Spinal cord (tissue), 3 donors: Measurements from ENCODE around the genes CD22, FFAR3 and FFAR2.

GRCh38 chr19:34466648-34467203, 14.8 kb upstream of the WTIP start:
- PRO-cap = no peak
- RAMPAGE, long total RNA = no peak

DNA sequence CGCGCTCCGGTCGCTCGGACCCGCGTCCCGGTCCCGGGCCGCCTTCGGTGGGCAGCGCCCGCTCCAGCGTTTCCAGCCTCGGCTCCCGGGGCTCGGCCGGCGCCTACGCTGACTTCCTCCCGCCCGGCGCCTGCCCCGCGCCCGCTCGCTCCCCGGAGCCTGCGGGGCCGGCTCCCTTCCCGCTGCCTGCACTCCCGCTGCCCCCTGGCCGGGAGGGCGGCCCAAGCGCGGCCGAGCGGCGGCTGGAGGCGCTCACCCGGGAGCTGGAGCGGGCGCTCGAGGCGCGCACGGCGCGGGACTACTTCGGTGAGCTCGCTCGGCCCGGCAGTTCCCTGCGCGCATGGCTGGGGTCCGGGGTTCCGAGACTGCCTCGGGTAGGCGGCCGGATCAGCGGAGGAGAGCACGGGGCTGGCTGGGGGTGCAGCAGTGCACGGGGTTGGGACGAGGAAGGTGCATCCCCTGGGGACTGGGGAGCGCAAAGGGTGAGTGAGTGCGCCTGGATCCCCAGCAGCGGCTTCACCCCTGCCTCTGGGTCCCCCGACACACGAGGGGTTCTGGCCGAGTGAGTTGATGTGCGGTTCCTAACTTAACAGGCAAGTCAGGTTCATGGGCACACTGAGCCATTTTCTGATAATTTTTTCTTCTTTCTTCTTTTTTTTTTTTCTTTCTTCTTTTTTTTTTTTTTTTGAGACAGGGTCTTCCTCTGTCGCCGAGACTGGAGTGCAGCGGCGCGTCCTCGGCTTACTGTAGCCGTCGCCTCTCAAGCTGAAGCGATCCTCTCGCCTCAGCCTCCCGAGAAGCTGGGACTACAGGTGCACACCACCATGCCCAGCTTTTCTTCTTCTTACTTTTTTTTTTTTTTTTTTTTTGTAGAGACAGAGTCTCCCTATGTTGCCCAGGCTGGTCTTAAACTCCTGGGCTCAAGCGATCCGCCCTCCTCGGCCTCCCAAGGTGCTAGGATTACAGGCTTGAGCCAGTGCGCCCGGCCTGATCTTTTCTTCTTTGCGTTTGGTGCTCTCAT, 1.1 kb downstream of the WTIP start:
- PRO-cap = no peak
- RAMPAGE, long total RNA = no peak

- PRO-cap = no peak
- RAMPAGE, long total RNA = no peak
Measured at GRCh38 chr19:34832793-34833221, 59.8 kb upstream of the ZNF599 start.

GRCh38 chr19:35026222-35026669, 4.0 kb upstream of the SCN1B start:
- PRO-cap = no peak
- RAMPAGE, long total RNA = no peak

GRCh38 chr19:35066306-35066697, 24.8 kb downstream of the HPN start:
- PRO-cap = no peak
- RAMPAGE, long total RNA = no peak

- PRO-cap = no peak
- RAMPAGE, long total RNA = no peak
Measured at GRCh38 chr19:35120366-35121496, 5.1 kb downstream of the FXYD3 start.

- PRO-cap = no peak
- RAMPAGE, long total RNA = no peak
Measured at GRCh38 chr19:35139815-35140171, 1.2 kb downstream of the FXYD1 start.

GRCh38 chr19:35151402-35151779, 3.1 kb upstream of the FXYD5 start:
- PRO-cap = no peak
- RAMPAGE, long total RNA = no peak

DNA sequence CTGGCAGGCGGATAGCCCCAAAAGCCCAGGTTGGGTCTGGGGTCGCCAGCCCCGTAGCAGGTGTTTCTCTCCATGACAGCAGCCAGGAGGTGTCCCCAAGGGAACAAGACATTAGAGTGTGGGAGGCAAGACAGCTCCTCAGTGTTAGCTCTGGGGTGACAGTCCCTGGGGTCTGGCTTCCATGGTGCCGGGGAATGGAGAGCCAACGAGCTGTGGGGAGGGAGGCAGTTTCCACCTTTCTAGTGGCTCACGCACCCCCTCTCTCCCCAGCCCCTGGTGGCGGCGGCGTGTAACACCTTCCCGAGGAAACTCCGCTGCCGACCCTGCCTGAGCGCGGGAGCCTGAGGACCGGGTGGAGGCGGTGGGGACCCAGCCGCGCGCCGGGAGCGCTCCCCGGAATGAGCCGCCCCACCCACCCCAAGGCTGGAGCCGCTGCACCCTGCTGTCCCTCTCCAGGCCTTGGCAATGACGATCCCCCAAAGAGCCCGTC, 866 bp upstream of the FXYD5 start:
- PRO-cap = no peak
- RAMPAGE, long total RNA = no peak

GRCh38 chr19:35207451-35207974, 21.0 kb downstream of the FAM187B start:
- PRO-cap = no peak
- RAMPAGE, long total RNA = no peak

- PRO-cap = no peak
- RAMPAGE, long total RNA = no peak
Measured at GRCh38 chr19:35211555-35212571, 16.7 kb downstream of the FAM187B start.

GRCh38 chr19:35259813-35260284, 8.9 kb upstream of the USF2 start:
- PRO-cap = no peak
- RAMPAGE, long total RNA = no peak

GRCh38 chr19:35265623-35266637, 2.8 kb upstream of the USF2 start:
- PRO-cap = no peak
- RAMPAGE, long total RNA = no peak

DNA sequence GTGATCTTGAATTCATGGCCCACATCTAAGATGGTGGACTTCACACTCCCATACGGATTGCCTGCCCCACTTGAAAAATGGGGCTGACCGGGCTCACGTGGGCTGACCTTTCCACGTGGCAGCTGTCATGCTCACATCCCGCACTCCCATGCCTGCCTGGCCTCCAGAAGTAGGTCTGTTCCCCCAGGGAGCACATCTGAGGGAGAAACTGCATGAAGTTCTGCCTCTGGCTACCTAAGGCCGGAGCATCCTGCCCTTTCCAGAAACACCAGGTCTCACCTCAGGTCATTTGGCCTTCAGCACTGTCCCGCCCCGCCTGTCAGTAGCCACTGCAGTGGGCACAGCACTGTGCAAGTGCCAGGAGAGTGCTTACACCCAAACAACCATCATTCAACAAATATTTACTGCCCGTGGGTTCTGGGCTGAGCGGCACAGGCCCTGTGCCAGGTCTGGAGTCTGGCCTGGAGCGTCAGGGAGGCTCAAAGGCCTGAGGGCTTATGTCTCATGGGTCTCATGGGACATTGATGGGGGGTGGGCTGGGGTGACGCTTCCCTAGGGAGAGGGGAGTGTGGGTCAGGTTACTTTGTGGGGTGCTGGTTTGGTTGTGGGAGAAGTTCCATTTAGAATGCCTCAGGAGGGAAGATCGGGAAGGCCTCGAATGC, 2.7 kb downstream of the USF2 start:
- PRO-cap = no peak
- RAMPAGE, long total RNA = no peak

DNA sequence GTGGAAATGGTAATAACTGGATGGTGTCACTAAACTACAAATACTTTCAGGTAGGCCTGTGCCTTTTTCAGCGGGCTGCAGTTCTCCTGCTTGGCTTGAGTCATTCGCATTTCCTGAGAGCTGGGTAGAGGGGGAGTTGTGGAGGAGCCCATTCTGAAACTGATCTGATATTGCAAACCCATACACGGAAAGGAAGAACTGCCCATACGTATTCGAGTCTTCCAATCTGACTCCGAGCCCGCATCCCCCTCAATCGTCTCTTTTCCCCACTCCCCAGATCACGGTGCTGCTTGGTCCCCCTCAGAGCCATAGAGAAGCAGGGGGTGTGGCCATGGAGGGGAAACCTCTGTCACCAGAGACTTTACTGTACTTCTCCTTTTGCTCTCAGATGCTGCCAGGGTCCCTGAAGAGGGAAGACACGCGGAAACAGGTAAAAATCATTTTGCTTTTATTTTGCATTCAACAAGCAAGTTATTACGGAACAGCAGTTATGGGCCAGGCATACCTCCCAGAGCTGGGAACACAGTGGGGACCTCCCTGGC, at the start of gene CD22:
Gene CD22, plus strand, starts transcription at position 387 of the 542 bp plus-strand sequence.
- PRO-cap = no peak
- RAMPAGE, long total RNA = no peak

GRCh38 chr19:35330388-35331109, 1.6 kb downstream of the CD22 start:
- PRO-cap = no peak
- RAMPAGE, long total RNA = no peak

GRCh38 chr19:35358297-35358538, at the start of gene FFAR3:
Gene FFAR3 (plus strand): TSS chr19:35358460.
- PRO-cap = no peak
- RAMPAGE, long total RNA = no peak

GRCh38 chr19:35433457-35433872, 14.6 kb upstream of the FFAR2 start:
- PRO-cap = no peak
- RAMPAGE, long total RNA = no peak

- PRO-cap = no peak
- RAMPAGE, long total RNA = no peak
Measured at GRCh38 chr19:35445709-35447009, 1.9 kb upstream of the FFAR2 start.

DNA sequence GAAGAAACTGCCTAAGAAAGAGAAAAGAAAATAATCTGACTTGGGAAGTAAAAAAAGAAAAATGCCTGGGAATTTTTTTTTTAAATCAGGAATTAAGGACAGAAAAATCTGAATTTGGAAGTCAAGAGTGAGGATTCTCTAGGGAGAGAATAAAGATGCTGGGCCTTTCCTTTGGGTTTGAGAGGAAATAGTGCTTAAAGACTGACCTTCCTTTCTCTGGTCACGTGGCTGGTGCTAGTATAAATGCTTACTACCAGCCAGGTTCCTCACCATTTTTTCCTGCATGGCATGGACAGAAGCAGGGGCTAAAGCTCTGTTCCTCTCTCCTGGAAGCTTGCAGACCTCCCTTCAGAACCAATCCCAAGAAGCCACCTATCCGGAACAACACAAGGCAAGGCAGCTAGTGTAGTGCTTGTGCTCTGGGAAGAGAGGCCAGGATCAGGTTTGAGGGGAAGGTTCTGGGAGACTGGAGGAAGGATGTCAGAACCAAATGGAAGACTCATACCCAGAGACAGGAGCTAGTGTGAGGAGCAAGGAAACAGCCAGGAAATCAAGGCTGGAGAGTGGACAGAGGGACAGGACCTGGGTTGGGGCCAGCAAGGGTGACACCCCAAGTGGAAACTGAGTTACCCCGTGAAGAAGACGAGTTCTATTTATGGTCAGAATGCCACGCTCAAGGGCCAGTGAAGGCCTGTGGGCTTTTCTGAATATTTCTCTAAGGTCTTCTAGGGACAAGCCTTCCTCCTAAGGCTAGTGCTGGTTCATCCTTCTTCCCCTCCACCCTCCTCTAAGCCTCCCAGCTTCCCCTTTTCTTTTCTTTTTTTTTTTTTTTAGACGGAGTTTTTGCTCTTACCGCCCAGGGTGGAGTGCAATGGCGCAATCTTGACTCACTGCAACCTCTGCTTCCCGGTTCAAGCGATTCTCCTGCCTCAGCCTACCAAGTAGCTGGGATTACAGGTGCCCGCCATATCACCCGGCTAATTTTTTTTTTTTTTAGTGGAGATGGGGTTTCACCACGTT, at the start of gene FFAR2:
Gene FFAR2, plus strand, starts transcription at position 269 of the 1,020 bp plus-strand sequence.
- PRO-cap = no peak
- RAMPAGE, long total RNA = no peak